ENCODE measurements around the genes MEMO1, SPAST and BIRC6.

DNA sequence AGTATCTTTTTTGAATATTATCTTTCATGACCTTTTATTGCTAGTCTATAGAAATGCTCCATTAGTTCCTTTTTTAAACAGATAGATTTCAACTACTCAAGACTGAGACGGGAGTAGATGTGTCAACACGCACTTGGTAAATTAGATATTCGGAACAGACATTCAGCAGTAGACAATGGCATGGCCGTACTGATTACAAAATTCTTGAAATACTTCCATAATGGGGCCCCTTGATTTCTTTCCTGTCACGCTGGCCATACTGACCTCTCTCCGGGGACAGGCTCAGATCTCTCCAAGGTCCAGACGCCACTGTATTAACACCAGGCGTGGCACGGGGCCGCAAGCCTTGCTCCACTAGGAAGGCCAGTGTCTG lies 2.5 kb upstream of the EHD3 start:
- PRO-cap: no peak

- PRO-cap: no peak
Observed at GRCh38 chr2:31318122-31319255, 84.5 kb downstream of the EHD3 start.

GRCh38 chr2:31496227-31497320 lies 82.0 kb upstream of the XDH start:
- PRO-cap: no peak

GRCh38 chr2:31981152-31981716 lies 29.6 kb downstream of the MEMO1 start:
- PRO-cap: no peak

DNA sequence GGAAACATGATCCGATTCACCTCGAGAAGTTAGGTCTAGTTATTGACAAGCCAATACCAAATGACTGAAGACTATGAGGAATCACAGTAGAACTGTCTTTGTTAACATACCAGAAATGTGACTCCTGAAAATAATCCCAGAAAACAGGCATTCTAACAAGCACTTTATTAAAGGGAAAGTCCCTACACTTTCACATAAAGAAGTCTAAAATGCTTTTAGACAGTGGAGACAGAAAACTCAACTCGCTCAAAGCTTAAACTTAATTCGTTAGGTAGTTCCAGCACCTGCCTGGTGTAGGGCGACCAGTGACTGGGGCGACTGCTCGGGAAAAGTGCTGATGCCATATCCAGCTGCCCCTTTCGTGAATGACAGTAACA lies 1.9 kb downstream of the MEMO1 start:
- PRO-cap: no peak

DNA sequence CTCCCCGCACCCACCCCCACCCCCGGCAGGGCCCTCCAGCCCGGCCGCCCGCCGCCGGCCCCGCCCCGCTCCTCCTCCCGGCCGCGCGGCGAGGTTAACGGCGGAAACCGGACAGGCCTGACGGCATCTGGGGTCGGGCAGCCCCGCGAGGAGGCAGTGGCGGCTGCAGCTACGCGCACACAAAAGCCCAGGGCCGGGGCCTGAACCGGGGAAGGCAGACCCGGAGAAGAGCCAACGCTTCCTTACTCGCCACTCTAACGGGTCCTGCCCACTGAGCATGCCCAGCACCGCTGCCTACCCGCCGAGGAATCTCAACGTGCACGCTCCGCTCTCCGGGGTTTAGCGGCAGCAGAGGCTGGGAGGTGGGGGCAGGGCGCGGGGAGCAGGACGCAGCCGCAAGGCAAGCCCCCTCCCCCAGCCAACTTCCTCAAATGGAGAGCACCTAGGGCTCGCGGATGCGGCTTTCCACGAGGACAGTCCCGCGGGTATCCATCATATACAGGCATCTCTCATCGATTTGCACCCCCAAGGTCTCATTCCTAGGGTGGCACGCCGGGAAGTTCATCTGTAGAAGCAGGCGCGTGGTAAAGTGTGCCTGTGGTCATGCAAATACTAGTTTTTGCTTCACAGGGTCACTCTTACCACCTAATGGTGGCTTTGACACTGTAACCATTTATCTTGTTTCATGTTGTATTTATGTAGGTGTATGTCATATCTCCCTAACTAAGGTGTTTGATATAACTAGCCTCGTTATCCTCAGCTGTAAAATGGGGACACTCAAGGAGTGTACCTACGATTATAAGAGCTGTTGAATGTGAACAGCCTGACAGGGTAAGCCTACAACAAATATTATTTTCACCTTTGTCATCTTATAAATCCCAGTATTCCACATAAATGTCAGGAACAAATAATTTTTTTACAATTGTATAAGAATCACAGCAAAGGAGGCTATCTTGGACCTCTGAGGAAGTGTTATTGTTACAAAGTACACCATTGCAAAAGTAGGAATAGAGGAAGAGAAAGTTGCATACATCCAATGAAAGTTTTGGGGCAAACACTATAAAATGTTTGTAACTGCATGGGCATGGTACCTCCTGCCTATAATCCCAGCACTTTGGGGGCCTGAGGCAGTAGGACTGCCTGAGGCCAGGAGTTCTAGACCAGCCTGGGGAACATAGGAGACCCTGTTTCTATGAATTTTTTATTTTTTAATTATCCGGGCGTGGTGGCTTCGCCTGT lies at the start of gene MEMO1:
Gene MEMO1, minus strand, starts transcription at position 313 of the 1,239 bp plus-strand sequence.
- PRO-cap: bidirectional peak, plus-strand start at position 126 of the sequence, minus-strand start at position 158 of the sequence; bidirectional peak, plus-strand start at position 430 of the sequence, minus-strand start at position 313 of the sequence

- PRO-cap: bidirectional peak, plus-strand start at chr2:32063666, minus-strand start at chr2:32063364; bidirectional peak, plus-strand start at chr2:32063995, minus-strand start at chr2:32063833
Observed at GRCh38 chr2:32063213-32064365, at the start of gene SPAST. Gene SPAST, plus strand, starts transcription at chr2:32063556.

GRCh38 chr2:32201166-32201753 lies 35.6 kb downstream of the SLC30A6 start:
- PRO-cap: no peak

GRCh38 chr2:32356275-32357558 lies at the start of gene BIRC6:
Gene BIRC6, plus strand, starts transcription at chr2:32357023.
- PRO-cap: bidirectional peak, plus-strand start at chr2:32357216, minus-strand start at chr2:32356916

- PRO-cap: bidirectional peak, plus-strand start at chr2:32358122, minus-strand start at chr2:32357999
Observed at GRCh38 chr2:32357559-32358333, 923 bp downstream of the BIRC6 start.

DNA sequence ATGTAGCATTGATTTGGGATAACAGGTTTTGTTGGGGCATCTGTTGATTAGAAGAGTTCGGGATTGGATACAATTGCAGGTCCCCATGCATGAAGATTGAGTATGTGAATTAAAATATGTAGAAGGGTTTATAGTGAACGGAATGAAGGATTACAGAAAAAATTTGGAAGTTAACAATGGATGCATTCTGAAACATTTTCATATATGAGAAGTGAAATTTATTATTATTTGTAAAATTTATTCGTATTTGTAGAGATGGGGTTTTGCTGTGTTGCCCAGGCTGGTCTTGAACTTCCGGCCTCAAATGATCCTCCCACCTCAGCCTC lies 2.6 kb downstream of the BIRC6 start:
- PRO-cap: no peak

- PRO-cap: no peak
Observed at GRCh38 chr2:32397333-32397549, 40.4 kb downstream of the BIRC6 start.

- PRO-cap: no peak
Observed at GRCh38 chr2:32472909-32473296, 116.1 kb downstream of the BIRC6 start.

GRCh38 chr2:33077685-33078310 lies 131.0 kb downstream of the LTBP1 start:
- PRO-cap: no peak

DNA sequence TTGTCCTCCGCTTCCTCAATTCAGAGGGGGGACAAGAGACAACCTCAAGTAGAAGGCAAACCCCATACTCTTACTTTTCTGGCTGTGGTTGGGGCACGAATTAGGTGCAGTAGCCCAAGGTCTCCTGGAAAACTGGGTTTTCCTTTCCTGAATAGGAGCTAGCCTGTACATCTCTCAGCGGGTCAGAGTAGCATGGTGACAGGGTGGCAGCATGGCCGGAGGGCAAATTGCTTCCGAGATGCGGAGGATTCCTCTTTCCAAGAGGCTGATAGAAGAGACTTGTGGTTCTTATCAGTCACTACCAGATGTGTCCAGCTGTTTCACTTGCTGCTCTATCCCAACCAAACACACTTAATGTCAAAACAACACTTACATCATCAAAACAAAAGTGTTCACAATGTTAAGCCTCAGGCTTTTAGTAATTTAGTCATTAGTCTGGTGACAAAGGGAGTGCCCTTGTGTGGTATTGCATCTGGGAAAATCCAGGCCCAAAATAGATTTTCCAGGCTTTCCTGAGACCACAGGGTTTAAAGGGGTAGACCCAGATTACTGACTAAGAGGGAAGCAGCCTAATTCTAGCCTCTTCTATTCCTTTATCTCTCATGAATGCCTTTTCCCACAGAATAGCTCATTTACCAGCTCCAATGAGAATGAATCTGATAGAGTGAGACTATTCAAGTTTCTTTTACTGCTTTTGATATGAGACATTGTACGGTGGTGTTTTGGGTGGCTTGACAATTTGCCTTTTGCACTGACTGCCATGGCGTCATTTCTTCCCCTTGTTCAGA lies 162.0 kb downstream of the LTBP1 start:
- PRO-cap: no peak

DNA sequence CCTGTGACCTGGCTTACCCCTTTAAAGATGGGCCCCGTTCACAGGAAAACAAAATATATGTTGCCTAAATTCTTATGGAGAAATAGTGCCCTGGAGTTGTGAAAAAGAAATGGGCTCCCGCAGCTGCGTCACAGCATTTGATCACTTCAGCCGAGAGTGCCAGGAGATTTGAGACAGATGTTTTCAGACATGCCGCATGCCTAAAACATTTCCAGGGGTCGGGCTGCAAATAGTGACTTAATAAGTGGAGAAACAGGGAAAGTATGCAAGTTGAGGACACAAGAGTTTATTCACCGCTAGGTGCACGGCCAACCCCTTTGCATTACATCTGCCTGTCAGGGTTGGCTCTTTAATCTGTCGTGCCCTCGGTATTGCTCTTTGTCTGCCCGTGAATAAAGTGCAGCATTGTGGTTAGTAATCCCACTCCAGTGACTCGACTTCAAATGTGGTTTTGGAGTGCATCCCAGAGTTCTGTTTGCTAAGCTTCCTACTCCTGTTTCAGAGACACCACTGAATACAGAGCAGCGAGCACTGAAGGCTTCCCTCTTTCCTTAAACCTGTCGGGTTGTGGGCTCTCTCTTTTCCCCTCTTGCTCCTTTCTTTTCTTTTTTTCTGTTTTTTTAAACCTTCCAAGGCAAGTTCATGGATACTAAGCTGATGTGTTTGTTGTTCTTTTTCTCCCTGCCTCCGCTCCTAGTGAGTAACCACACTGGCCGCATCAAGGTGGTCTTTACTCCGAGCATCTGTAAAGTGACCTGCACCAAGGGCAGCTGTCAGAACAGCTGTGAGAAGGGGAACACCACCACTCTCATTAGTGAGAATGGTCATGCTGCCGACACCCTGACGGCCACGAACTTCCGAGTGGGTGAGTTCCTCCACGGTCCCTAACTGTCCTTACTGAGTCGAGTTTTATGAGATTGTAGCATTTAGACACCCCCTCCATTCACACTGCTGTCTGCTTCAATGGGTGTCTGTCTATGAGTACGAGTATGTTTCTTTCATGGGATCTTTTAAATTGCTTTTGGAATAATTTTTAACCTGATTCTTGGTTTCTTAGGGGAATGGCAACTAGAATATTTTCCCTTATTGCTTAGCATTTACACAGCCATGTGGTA lies 187.7 kb downstream of the LTBP1 start:
- PRO-cap: no peak

- PRO-cap: no peak
Observed at GRCh38 chr2:33135348-33136134, 188.8 kb downstream of the LTBP1 start.

DNA sequence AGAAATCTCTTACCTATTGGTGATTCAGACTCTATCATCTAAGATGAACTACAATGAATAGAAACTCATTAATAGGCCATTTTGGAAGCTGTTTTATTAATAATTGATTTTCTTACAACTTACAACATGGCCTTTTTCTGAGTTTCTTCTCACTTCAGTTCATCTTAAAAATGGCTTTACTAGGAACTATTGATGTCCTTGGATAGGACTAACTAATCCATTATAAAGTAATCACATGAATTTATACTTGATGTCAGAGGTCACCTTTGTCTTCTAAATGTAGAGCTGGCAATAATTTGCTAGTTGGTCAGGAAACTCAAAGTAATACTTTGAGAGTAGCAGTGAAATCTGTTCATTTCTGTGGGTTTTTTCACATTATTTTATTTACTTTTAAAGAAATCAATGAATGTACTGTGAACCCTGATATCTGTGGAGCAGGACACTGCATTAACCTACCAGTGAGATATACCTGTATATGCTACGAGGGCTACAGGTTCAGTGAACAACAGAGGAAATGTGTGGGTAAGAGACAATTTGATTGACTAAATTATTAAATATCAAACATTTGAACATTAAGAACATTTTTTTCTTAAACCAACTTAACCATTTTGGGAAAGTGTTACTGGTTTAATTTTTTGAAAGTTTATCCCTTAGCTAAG lies 203.1 kb upstream of the RASGRP3 start:
- PRO-cap: no peak

DNA sequence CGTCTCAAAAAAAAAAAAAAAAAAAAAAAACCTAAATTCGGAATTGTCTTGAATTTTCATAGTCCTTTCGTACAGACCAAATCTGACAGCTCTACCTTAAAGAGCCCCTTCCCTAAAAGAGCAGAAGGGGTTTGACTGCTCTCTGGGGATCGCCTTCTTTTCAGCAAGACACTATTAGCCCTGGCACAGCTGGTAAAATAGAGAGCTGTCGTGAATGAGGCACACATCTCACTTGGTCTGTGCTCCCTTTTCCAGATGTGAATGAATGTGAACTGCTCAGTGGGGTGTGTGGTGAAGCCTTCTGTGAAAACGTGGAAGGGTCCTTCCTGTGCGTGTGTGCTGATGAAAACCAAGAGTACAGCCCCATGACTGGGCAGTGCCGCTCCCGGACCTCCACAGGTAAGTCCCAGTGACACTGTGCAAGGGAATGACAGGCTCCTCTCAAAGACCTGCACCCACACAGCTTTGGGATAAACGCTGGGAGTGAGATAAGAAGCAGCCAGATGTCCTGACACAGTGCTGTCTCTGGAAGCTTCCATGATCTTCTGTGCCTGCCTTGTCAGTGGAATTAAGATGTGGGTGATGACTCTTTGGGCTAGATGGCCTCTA lies 129.2 kb upstream of the RASGRP3 start:
- PRO-cap: no peak

DNA sequence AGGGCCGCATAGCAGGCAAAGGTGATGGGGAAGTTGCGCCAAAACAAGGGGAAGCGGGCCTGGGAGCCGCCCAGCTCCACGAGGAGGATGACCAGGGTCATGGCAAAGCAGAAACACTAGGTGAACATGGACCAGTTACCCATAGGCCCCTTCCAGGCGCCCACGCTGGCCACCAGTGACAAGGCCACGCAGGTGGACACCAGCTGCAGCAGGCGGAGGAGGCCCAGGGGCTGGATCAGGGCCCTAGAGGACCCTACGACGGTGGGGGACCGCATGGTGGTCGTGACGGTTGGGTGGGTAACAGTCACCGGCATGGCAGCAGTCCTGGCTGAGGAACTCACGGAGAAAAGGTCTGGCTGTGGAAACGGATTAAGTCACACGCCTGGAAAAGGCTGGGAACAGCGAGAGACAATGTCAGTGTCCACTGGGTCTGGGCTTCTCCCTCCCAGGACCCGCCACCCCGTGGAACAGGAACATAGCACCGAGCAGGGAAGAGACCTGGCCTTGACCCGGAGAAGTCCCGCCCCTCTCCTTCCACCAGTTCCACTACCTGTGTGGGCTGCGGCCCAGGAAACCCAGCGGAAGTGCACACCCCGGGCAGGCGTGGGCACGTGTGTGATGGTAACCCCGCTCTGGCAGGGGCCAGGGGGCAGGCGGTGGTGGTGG lies 128.7 kb upstream of the FAM98A start:
- PRO-cap: no peak